Neural crest cell (in vitro differentiated cells): ENCODE results near the genes TSPAN17 and GRK6.

GRCh38 chr5:175481897-175482347, 3.6 kb downstream of the SFXN1 start:
- PRO-cap = no peak

- PRO-cap = no peak
Observed at GRCh38 chr5:175572863-175573470, 84.9 kb upstream of the HRH2 start.

- PRO-cap = no peak
Observed at GRCh38 chr5:175680865-175681354, 23.0 kb downstream of the HRH2 start.

GRCh38 chr5:175690939-175691545, 33.2 kb downstream of the HRH2 start:
- PRO-cap = no peak

DNA sequence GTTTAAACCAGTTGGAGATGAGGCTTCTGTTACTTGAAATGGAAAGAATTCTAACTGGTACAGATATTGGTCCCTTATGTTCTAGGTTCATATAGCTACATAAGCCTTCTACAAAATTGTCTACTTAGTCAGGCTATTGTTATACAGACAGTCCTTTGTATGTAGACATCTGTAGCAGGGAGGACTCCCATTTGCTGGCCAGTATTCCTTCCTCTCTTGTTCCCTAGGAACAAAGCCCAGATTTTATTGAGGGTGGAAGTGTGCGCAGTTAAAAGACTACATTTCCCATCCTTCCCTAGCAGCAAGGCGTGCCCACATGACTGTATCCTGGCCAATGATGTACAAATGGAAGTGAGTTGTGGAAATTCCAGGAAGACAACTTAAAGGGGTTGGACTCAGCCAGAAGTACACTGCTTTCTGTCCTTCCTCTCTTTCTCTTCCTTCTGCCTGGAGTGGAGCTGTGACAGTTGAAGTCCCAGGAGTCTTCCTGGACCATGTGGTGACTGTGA, 88.9 kb downstream of the HRH2 start:
- PRO-cap = no peak

- PRO-cap = no peak
Observed at GRCh38 chr5:176366203-176366628, 929 bp downstream of the ARL10 start.

DNA sequence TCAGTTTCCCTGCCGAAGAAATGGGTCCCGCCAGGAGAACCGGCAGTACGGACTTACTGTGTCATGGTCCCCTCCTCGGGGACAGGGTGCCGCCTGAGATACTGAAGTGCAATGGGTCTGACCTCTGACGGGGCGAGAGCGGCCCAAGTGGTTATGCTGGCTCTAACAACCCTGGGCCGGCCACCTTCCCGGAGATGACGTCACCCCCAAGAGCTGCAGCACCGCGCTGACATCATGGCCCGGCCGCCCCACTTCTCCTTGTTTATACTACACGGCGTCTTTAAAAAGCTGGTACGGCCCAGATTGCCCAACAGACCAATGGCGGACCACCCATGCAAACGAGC, 444 bp upstream of the RNF44 start:
- PRO-cap = bidirectional peak, plus-strand start outside the sequence, minus-strand start at position 149 of the sequence

- PRO-cap = no peak
Observed at GRCh38 chr5:176591496-176591949, 18.4 kb downstream of the GPRIN1 start.

- PRO-cap = unidirectional peak, plus-strand start at chr5:176646927; bidirectional peak, plus-strand start at chr5:176647494, minus-strand start at chr5:176647169
Observed at GRCh38 chr5:176646838-176647309, 410 bp upstream of the TSPAN17 start.

DNA sequence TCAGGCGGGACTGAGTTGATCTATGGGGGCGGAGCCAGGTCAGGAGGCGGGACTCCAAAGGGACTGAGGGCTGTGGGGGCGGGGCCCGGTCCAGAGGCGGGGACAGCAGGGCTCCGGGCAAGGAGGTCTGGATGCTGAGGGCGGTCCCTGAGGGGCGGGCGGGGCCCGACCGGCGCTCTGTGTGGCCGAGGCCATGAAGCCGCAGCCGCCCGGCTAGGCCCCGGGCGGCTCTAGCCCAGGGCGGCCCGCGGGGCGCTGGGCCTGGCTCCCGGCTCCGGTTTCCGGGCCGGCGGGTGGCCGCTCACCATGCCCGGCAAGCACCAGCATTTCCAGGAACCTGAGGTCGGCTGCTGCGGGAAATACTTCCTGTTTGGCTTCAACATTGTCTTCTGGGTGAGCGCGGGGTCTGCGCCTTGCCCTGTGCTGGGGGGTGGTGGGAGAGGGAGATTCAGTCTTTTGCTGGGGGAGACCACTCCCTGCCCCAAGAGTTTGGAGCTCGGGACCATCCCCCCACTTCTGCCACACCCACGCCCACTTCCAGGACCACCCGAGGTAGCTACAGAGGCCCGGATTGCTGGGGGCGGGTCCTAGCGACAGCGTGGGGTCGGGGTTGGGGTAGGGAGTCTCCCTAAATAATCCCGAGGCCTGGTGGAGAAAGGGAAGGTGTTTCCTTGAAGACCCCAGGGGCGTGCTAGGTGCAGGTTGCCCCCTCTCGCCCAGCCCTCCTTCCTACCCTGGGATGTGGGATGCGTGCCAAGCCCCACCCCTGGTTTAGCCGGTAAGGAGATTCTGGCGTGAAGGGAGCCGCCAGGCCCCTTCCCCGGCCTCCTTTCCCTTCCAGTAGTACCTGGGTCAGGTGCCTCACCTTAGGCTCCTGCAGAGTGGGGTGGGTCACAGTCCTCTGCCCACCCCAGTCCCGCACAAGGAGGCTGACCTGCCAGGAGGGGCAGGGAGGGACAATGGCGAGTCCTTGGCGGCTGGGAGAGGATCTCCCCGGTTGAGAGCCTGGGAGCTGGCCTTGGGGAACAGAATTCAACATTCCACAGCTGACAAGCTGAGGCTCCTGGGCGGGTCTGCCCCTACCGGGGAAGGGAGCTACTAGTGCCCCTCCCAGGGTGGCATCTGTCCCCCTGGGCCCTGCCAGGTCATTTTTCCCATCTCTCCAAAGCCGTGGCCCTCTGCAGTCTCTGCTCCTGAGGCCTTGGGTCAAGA, at the start of gene TSPAN17:
Gene TSPAN17, plus strand, starts transcription at position 175 of the 1,212 bp plus-strand sequence.
- PRO-cap = bidirectional peak, plus-strand start at position 185 of the sequence, minus-strand start outside the sequence

GRCh38 chr5:176657899-176658832, 10.9 kb downstream of the TSPAN17 start:
- PRO-cap = no peak

DNA sequence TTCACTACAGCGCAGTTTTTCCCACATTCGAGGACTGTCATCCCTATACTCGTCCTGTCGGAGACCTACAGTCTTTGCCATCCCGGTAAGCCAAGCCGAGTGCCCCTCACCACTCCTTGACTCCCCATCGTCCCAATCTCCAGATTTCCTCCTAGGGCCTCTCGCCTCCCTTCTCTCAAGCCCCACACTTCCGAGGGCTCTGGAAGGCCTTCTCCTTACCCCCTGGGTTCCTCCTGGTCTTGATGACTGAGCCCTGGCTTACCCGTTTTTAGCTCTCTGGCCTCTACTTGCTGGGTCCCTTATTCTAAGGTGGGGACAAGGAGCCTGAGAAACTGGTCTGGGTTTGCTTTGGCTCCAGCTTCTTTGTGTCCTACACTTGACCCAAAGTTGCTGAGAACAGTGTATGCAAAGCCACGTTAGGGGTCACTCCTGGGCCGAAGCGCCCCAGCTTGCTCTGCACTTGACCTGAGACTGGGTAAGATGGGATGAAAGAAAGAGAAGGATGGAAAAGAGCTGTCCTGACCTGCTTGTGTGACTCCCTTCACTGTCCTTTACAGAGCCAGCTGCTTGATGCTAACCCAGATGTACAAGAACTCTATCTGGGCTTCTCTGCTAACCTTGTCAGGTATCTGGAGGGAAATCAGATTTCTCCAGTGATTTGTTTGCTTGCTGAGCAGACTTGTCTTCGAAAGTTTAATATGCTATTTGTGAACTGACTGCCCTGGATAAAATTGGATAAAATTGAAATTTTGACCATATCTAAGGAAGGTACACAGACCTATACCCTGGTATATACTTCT, 854 bp downstream of the ZNF346 start:
- PRO-cap = no peak

DNA sequence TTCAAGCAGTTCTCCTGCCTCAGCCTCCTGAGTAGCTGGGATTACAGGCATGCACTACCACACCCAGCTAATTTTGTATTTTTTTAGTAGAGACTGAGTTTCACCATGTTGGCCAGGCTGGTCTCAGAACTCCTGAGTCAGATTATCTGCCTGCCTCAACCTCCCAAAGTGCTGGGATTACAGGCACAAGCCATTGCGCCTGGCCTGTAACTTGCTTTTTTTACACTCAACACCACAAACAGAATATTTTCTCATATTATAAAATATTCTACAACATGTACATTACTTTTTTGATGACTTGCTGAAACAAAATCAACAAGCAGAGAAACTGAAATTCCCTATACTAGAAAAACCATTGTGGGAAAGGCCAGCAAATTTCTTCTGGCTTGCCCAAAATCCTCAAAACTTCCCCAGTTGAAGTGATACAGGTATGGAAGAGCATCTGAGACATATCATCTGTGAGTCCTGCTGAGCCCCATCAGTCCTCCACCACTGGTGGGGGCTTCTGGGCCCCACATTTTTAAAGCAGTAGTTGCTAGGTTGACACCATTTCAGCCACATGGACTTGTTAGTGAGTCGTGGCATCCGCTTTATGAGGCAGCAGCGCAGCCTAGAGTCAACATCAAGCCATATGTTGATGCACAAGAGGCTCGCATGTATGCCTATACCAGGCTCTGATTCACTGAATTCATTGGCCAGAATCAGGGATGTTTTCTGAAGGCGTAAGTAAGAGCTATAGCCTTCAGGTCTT, 26.6 kb downstream of the ZNF346 start:
- PRO-cap = no peak

- PRO-cap = no peak
Observed at GRCh38 chr5:177087681-177088061, 956 bp downstream of the FGFR4 start.

DNA sequence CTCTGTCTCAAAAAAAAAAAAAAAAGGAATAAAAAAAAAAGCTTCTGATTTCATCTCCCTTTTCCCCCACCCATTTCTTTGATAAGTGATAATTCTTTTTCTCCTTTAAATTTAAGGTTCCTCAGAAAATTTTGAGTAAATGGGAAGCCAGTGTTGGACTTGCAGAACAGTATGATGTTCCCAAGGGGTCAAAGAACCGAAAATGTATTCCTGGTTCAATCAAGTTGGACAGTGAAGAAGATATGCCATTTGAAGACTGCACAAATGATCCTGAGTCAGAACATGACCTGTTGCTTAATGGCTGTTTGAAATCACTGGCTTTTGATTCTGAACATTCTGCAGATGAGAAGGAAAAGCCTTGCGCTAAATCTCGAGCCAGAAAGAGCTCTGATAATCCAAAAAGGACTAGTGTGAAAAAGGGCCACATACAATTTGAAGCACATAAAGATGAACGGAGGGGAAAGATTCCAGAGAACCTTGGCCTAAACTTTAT, 76.0 kb downstream of the NSD1 start:
- PRO-cap = no peak

DNA sequence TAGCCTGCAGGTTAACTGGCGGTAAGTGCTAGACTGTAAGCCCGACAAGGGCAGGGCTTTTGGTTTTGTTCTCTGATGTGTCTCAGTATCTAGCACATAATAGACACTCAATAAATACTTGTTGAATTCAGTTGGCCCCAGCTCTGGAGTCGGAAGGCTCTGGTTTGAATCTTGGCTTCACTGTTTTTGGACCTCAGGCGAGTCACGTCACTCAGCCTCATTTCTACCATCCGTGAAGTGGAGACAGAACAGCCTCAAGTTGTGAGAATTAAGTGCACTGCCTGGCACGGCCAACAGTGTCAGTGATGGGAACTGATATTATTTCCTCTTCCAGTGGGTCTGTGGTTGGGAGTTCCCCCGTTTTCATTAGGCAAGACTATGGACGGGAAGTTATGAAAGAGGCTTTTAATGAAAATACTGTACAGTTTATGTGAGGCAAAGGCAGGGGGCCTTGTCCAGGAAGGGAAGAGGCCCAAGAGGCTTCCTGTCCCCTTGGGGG, 3.3 kb downstream of the PRELID1 start:
- PRO-cap = no peak

DNA sequence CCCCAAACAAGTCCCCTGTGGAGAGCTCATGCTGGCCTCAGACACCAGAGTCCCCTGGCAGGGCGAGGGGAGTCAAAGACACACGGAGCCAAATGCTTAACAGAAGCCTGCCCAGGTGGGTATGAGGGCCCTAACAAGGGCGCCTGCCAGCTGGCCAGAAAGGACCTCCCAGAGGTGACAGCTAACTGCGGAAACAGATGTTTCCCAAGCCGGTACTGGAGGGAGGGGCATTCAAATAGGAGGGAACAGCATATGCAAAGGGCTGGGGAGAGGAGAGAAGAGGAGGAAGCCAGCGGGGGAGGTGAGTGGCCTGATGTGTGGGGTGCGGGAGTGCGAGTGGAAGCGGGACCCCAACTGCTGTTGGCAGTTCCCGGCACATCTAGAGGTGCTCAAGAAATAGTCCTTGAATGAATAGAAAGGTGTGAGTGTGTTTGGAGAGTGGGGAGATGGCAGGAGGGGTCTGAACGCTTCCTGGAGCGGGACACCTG, 858 bp downstream of the MXD3 start:
- PRO-cap = no peak

DNA sequence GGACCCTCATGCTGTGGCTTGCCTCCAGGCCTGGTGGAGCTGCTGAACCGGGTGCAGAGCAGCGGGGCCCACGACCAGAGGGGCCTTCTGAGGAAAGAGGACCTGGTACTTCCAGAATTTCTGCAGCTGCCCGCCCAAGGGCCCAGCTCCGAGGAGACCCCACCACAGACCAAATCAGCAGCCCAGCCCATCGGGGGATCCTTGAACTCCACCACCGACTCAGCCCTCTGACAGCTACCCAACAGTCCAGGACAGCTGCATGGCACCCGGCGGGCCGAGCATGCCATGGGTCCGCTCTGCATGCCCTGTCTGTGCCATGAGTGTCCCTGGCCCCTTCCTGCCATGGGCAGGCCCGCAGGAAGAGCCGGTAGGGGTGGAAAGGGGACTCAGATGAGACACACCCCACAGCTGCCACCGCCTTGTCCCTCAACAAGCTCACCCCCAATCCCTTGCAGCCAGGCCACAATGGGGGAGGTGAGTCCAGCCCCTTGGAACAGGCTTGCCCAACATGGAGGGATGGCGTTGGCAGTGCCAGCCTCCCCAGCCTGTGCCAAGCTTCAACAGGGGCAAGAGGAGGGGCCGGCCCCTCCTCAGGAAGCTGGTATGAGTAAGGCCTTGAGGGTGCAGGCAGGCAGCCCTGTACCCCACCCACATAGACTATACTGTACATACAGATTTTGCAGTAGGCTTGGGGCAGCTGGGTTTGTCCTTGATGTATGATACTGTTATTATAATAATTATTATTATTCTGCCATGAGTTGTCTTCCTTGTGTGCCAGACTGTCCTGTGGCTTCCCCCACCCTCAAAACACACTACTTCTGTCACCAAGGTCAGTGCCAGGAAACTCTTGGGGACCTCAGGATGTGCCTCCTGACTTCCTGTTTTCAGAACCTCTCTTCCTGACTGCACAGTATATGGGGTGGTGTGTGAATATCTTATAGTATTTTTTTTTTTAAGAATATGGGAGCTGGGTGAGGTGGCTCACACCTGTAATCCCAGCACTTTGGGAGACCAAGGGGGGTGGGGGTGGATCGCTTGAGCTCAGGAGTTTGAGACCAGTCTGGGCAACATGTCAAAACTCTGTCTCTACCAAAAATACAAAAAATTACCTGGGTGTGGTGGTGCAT, 12.0 kb upstream of the SLC34A1 start:
- PRO-cap = no peak

- PRO-cap = no peak
Observed at GRCh38 chr5:177378715-177379407, 5.4 kb upstream of the SLC34A1 start.

GRCh38 chr5:177426472-177427196, at the start of gene GRK6:
GRK6 (plus strand) TSS chr5:177426676.
- PRO-cap = bidirectional peak, plus-strand start at chr5:177426733, minus-strand start at chr5:177425917; bidirectional peak, plus-strand start at chr5:177426976, minus-strand start at chr5:177426986